AG04450 (cell line): ENCODE measurements around the genes EBF3, STK32C and NKX6-2.

DNA sequence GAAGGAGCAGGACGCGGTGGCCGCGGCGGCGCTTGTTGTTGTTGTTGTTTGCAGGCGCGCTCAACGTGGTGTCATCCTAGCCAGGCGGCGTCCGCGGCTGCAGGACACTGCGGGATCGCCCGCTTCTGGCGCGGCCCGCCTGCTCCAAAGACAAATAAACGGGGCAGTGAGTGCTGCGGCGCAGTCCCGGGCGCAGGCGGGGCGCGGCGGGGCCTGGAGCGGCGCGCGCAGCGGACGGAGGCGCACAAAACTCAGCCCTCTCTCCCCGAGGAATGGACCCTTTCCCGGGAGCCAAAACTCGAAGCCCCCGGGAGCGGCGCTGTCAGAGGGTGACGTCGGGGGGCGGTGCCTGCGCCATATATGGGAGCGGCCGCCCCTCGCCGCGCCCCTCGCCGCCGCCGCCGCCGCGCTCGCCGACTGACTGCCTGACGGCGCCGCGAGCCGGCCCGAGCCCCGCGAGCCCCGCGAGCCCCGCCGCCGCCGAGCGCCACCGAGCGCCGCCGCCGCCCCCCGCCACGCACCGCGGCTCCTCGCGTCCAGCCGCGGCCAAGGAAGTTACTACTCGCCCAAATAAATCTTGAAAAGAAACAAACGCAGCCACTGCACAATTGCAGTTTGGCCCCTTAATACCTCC lies at the start of gene EBF3:
EBF3 (minus strand) TSS at position 274 of the 634 bp plus-strand sequence.
- CAGE, long polyA plus RNA = no peak
- RRBS = under 1% methylated on average over 9 of the region's 89 CpGs

GRCh38 chr10:130190084-130190636 lies 54.0 kb downstream of the GLRX3 start:
- CAGE, long polyA plus RNA = no peak
- RRBS = 3% methylated on average over 36 of the region's 71 CpGs

GRCh38 chr10:131360115-131360355 lies 48.5 kb upstream of the TCERG1L start:
- CAGE, long polyA plus RNA = no peak
- RRBS = no CpG with 5 or more reads among the region's 10 CpGs

DNA sequence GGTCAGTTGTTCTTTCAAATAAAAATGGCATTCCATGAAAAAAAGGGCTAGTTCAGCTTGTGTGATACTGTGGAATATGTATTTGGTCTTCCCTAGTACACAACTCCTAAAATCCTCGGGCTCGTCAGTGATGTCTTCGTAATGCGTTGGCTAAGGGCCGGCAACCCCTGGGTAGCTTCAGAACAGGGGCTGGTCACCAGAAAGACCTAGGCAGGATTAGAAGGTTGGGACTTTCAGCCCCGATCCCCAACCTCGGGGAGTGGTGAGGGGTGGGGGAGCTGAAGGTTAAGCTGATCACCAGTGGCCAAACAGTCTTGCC lies 9.7 kb downstream of the PPP2R2D start:
- CAGE, long polyA plus RNA = no peak
- RRBS = no CpG with 5 or more reads among the region's 7 CpGs

GRCh38 chr10:131916167-131917199 lies 15.7 kb downstream of the PPP2R2D start:
- CAGE, long polyA plus RNA = no peak
- RRBS = no CpG with 5 or more reads among the region's 27 CpGs

- CAGE, long polyA plus RNA = no peak
- RRBS = 90% methylated on average over 3 of the region's 12 CpGs
These were observed 12.3 kb downstream of the BNIP3 start for GRCh38 chr10:131969442-131969736.

DNA sequence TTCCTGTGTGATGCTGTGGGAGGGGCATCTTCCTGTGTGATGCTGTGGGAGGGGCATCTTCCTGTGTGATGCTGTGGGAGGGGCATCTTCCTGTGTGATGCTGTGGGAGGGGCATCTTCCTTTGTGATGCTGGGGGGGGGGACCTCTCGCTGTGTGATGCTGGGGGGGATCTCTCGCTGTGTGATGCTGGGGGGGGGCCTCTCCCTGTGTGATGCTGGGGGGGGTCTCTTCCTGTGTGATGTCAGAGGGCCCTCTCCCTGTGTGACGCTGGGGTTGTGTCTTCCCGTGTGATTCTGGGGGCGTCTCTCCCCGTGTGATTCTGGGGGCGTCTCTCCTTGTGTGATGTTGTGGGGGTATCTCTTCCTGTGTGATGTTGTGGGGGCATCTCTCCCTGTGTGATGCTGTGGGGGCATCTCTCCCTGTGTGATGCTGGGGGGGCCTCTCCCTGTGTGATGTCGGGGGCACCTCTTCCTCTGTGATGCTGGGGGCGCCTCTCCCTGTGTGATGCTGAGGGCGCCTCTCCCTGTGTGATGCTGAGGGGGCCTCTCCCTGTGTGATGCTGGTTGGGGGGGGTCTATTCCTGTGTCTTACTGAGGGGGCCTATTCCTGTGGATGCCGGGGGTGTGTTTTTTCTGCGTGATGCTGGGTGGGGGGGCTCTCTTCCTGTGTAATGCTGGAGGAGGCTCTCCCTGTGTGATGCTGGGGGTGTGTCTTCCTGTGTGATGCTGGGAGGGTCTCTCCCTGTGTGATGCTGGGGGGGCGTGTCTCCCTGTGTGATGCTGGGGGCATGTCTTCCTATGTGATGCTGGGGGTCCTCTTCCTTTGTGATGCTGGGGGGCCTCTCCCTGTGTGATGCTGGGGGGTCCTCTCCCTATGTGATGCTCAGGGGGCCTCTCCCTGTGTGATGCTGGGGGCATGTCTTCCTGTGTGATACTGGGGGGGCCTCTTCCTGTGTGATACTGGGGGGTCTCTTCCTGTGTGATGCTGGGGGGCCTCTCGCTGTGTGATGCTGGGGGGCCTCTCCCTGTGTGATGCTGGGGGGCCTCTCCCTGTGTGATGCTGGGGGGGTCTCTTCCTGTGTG lies 27.6 kb upstream of the DPYSL4 start:
- CAGE, long polyA plus RNA = no peak
- RRBS = no CpG with 5 or more reads among the region's 14 CpGs

- CAGE, long polyA plus RNA = no peak
- RRBS = 3% methylated on average over 55 of the region's 133 CpGs
These were observed at the start of gene STK32C for GRCh38 chr10:132307041-132308024. Gene STK32C, minus strand, starts transcription at chr10:132307950.

GRCh38 chr10:132394649-132395327 lies 2.2 kb upstream of the PWWP2B start:
- CAGE, long polyA plus RNA = no peak
- RRBS = no CpG with 5 or more reads among the region's 17 CpGs

- CAGE, long polyA plus RNA = no peak
- RRBS = 86% methylated on average over 14 of the region's 22 CpGs
These were observed 2.0 kb downstream of the PWWP2B start for GRCh38 chr10:132398993-132399499.

GRCh38 chr10:132408248-132408780 lies 11.3 kb downstream of the PWWP2B start:
- CAGE, long polyA plus RNA = no peak
- RRBS = no CpG with 5 or more reads among the region's 24 CpGs

GRCh38 chr10:132438996-132439486 lies 42.0 kb downstream of the PWWP2B start:
- CAGE, long polyA plus RNA = no peak
- RRBS = no CpG with 5 or more reads among the region's 11 CpGs

- CAGE, long polyA plus RNA = no peak
- RRBS = 2% methylated on average over 23 of the region's 42 CpGs
These were observed 56.0 kb downstream of the PWWP2B start for GRCh38 chr10:132452904-132453546.

DNA sequence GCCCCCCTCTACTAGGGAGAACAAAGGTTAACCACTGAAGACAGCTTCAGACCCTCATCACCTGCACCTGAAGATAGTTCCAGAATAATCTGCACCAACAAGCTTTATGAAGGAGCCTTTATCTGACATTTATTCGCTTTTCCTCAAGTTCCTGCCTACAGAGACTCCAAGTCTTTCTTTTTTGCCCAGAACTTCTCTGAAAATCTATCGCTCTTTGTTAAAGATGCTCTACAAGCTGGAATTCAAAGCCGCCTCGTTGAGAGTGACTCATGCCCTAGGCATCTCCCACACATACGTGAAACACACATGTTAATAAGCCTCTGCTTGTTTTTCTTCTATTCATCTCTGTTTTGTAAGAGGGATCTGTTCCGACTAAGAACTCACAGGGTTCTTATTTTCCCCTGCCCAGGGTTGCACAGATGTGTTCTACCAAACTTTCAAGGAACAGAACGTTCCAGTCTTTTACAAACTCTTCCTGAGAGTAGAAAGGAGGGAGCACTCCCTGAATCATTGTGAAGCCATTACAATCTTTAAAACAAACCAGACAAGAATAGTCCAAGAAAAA lies 55.6 kb upstream of the INPP5A start:
- CAGE, long polyA plus RNA = no peak
- RRBS = no CpG with 5 or more reads among the region's 7 CpGs

- CAGE, long polyA plus RNA = no peak
- RRBS = no CpG with 5 or more reads among the region's 10 CpGs
These were observed 30.9 kb upstream of the INPP5A start for GRCh38 chr10:132506649-132507148.

DNA sequence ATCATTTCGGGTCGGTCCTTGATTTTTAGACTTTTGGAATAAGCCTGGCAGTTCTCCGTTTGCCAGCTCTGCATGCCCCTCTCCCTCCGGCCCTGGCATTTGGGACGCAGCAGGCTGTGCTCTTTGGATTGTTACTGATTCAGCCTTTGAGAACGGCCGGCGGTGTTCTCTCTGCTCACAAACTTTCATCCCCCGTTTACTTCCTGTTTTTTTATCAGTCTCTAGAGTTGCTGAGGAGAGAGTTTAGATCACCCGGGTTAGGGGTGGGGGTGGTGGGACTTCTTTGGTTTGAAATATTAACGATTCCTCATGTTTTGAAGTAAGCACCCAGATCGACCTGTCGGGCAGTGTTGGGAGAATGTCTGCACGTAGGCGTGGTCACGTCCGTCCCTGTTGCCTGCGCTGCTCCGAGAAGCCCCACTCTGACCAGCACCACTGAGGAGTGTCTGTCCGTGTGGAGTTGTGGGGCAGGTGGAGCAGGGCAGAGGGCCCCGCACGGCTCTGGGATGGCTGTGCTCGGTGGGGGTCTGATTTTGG lies 7.1 kb downstream of the INPP5A start:
- CAGE, long polyA plus RNA = no peak
- RRBS = 47% methylated on average over 6 of the region's 23 CpGs

- CAGE, long polyA plus RNA = no peak
- RRBS = 3% methylated on average over 65 of the region's 109 CpGs
These were observed at the start of gene NKX6-2 for GRCh38 chr10:132785945-132786606. Gene NKX6-2, minus strand, starts transcription at chr10:132786147.

DNA sequence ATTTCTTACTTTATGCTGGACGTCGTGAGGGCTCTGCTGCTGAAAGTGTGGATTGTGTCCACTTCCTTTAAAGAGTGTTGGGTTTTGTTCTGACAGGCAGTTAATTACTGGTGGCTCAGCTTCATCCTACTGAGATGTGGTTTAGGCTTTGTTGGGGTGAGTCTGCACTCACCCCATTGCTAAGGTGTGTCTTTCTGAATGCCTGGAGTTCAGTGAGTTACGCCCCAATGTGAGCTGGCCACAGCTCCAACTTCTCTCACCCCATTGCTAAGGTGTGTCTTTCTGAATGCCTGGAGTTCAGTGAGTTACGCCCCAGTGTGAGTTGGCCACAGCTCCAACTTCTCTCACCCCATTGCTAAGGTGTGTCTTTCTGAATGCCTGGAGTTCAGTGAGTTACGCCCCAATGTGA lies 39.7 kb downstream of the CFAP46 start:
- CAGE, long polyA plus RNA = no peak
- RRBS = no CpG with 5 or more reads among the region's 5 CpGs

GRCh38 chr10:133021906-133022416 lies 65.8 kb upstream of the ADGRA1 start:
- CAGE, long polyA plus RNA = no peak
- RRBS = 65% methylated on average over 8 of the region's 39 CpGs

GRCh38 chr10:133088598-133088889 lies 820 bp downstream of the ADGRA1 start:
- CAGE, long polyA plus RNA = no peak
- RRBS = 3% methylated on average over 11 of the region's 31 CpGs